RPMI7951 (cell line): Measurements from ENCODE around the genes COX4I2, TM9SF4 and C20orf203.

DNA sequence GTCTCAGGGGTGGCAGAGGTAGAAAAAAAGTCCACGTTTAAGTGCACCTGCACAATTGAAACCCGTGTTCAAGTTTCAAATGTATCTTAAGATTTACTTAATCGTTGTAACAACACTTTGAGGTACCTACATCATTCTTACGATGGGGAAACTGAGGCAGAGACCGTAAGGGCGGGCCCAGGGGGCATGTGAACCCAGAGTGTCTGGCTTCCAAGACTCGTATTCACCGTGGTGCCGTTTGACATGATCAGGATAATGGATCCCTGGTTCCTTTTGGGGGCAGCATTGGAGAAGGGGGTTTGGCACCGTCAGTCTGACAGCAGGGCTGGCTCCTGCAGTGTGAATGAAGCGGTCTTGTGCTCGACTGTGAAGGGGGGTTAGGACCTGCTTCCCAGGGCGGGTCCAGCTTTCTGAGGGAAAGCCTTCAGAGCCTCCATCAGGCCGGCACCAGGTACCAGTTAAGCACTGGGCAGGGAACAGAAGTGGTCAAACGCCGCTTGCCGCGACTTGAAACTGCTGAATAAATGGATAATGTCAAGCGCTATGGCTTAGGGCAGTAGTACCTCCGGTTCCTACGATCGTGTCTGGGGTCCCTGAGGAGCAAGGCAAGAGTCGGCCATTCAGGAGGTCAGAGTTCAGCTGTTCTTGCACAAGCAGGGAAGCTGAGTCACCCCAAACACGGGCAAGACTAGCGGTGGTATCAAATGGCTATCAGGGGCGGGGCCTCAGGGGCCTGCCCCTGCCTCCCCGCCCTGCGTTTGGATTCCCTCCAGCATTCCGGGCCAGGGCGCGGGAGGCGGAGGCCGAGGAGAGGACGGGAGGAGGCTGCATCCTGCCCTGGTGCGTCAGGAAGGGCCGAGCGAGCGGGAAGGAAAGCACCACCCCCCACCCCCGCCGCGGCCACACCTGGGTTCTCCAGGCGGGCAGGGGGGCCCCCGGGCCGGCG is 25.3 kb downstream of the MCTS2 start:
- RAMPAGE, long total RNA: no peak

- RAMPAGE, long total RNA: no peak
These were observed 2.3 kb upstream of the ID1 start for GRCh38 chr20:31602683-31603250.

DNA sequence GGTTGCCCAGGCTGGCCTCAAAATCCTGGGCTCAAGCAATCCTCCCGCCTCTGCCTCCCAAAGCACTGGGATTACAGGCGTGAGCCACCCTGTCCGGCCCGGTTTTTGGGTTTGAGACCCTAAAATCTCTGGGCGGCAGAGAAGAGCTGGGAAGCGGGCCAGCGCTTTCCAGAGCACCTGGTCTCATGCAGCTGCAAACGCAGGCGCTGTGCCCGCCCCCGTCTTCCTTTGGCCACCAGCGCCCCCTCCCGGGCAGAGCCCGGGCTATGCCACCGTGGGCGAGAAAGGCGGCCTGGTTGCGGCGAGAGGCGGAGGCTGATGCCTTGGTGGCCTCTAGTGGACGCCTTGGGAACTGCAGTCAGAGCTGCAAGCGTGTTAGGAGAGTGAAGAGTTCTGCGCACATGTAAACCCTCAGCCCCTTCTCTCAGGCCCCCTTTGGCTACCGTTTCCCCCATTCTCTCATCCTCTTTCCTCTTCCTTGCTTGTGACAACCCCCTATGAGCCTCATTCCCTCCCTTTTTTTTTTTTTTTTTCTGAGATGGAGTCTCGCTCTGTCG is 7.7 kb downstream of the ID1 start:
- RAMPAGE, long total RNA: no peak

GRCh38 chr20:31637460-31638118 is at the start of gene COX4I2:
COX4I2 (plus strand) TSS chr20:31637912.
- RAMPAGE, long total RNA: no peak

DNA sequence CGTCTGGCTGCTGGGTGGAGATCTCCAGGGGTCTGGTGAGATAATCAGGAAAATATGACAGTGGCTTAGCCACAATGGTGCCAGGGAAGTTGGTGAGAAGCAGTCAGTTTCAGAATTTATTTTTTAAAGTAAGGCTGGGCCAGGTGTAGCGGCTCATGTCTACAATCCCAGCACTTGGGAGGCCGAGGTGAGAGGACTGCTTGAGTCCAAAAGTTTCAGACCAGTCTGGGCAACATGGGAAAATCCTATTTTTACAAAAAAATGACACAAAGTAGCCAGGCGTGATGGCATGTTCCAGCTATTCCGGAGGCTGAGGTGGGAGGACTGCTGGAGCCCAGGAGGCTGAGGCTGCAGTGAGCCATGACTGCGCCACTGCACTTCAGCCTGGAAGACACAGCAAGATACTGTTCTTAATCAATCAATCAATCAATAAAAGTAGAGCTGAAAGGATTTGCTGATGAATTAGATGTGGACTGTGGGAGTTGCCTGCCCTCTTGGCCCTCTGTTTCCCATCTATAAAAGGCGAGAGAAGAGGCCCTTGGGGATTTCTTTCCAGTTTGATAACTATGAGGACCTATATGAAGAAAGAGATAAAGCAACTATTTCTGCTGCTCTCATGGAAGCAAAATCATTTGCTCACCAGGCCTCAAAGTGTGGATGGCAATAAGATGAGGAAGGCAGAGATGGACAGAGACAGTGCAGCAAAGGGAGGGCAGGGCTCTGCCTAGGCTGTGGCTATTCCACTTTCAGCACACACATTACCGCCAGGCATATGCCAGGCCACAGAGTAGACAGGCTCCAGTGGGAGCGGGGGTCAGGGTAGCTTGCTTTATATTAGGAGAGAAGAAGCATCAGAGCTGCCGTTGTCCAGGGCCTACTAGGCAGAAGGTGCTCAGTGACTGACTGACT is 41.2 kb downstream of the BCL2L1 start:
- RAMPAGE, long total RNA: no peak

- RAMPAGE, long total RNA: no peak
These were observed 28.2 kb downstream of the BCL2L1 start for GRCh38 chr20:31694287-31695041.

DNA sequence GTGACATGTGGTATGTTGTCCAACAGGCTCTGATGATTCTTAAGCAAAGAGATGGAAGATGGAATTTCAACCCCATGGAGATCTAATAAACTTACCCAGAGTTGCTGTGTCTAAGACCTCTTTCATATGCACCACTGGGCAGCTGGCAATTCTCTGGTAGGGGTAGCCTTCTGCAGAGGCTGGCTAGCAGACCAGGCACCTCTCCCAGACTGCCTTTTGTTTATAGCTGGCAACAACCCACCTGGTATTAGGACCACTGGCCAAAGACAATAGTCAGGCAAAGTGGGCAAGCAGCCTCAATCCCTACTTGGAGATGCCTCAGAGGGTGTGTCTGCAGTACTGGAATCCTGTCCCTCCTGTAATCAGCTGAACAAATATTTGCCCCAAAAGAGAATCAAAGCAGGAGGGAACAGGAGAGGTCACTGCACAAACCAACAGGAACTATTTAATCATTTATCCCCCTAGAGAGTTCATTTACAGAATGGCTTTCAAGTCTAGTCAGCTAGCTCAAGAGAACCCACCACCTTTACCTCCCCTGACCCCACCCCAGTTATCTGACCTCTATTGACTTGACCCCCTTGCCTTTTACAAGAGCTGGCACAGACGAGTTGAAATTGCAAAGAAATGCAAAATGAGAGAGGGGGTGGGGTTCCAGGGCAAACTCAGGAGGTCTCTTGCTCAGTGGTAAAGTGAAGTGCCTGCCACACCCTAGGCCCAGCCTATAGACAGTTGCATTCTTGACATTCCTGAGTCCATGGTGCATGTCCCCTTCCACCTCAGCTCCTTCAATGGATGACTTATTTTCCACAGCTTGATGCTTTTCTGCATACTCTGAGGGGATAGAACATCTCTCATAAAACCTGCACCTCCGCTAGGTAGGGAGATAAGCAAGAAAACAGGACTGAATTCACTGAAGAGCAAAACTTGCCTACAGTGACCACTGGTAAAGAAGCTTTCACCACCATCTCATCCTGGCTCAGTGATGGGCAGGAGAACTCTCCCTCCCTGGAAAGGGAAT is 2.8 kb downstream of the BCL2L1 start:
- RAMPAGE, long total RNA: no peak

- RAMPAGE, long total RNA: no peak
These were observed 8.5 kb downstream of the TPX2 start for GRCh38 chr20:31747518-31747966.

GRCh38 chr20:31835924-31836510 is 9.4 kb downstream of the FOXS1 start:
- RAMPAGE, long total RNA: no peak

DNA sequence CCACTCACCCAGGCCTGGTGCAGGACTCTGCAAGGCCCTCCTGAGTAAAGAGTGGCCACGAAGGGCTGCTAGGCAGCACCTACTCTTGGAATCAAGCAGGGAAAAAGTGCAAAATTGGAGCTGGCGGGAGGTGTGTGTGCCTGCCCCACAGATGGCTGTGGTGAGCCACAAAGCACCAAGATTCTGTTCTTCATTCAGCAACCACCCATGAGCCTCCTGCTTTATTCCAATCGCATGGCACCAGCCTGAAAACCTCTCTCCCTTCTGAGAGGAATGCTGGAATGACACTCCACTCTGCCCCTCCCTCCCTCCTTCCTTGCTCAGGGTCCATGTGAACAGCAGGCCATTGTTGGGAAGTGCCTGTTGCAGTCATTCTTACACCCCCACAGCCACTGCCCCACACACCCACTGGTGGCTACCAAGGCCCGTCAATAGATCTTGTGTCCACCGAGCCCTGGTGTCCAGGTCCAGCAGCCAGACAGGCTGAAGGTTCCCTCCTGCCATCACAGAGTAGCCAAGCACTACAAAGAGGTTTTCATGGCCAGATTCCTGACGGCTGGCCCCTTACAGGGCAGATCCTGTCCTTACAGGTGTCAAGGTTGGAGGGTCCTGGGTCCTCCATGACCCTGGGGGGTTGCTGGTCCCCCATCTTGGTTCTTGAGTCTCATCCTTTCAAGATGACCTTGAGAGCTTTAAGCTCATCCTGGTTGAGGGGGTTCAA is 6.5 kb downstream of the PDRG1 start:
- RAMPAGE, long total RNA: no peak

DNA sequence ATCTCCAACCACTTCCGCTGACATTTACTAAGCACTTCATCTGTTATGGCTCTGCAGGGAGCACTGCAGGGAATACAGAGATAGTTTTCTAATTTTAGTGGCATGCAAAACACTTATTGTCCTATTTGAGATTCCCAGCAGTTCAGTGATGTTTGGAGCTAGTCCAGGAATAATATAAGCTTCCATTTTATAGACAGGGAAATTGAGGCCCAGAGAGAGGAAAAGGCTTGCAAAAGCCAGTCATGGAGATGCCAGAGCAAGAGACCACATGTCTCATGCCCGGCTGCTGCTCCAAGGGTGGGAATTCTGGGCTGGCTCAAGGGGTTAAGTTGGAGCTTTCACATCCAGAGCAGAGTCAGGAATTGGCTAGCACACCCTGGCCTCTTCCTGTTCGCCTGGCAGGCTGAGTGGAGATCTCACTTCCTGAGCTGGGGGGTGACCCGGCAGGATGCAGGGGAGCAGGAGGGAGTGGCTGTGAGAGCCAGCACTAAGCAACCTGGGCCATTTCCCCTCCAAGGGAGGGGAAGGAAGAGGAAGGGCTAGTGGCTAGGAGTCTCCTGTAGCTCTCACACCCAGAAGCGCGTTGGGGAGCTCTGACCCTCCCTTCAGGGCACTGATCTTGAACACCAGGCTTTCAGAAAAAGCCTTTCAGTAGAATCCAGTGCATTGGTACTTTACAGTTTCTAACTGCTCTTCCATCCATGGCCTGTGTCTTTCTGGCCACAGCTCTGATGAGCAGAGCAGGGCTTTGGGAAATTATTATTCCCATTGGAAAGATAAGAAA is 2.5 kb upstream of the CCM2L start:
- RAMPAGE, long total RNA: no peak

- RAMPAGE, long total RNA: no peak
These were observed 20.6 kb upstream of the HCK start for GRCh38 chr20:32031346-32032011.

DNA sequence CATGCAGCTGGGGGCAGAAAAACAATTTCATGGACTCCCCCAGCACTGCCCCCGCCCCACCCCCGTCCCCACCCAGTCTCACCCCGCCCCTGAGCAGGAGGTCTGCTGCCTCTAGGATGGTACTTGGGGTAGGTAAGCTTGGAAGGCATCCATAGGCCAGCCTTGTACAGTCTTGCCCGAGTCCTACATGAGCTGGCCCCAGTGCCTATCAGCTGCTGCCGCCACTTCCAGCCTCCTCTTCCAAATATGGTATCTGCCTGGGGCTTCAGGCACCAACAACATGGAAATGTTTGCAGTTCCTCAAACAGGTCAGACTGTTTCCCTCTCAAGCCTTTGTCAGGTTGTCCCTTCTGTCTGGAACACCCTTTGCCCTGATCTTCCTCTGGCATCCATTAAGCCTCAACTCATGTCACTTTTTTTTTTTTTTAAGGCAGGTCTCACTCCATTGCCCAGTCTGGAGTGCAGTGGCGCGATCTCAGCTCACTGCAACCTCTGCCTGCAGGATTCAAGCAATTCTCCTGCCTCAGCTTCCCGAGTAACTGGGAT is 11.4 kb upstream of the HCK start:
- RAMPAGE, long total RNA: no peak

DNA sequence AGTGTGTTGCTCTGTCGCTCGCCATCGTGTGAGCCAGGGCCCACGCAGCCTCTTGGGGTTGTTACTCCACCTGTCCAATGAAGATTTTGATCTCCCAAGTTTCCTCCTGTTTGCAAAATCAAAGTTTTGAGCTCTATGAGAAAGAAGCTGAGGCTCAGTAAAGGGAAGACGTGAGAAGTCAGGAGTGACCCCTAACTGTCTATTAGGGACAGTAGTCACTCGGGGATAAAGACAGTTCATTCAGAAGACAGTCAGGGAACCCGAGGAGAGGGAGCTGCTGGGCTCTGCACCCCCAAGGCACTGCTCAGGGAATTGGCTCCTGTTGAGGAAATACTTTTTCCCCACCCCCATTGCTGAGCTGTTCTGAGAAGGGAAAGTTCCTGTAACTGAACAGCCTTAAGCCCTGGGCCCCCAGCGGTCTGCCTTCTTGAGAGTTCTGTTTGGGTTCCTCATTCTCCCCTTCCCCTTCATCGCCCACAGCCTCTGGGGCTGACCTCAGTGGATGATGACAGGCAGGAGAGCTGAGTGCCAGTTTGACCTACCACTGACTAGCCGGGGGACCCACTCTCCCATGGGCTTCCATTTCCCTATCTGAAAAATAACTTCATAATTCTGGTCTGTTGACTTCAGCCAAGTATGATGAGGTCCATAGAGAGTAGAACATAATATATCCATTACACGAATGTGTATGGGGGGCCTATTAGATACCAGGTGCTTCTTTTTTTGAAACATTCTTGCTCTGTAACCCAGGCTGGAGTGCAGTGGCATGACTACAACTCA is 10.7 kb downstream of the HCK start:
- RAMPAGE, long total RNA: no peak

DNA sequence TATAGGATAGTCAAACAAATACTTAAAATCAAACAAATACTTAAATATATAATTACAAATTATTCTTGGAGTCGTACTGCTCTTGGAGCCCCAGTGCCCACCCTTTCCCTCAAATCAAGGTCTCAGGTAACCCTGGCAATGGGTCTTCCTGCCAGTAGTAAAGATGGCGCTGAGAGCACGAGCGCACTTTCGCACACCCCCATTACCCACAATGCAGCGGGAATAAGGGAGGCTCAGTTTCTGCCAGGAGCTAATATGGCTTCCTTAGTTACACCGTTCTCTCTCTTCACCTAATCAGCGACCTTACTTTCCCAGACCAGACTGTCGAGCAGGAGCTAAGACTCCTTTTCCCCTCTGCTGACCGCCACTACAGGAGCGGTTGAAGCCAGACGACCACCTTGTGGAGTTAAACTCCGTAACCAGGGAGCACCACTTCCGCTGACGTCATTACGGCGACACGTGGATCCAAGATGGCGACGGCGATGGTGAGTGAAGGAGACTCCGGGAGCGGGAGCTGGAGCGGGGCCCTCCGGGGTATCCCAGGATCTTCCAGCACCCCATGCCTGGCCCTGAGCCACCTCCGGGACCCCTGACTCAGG is at the start of gene TM9SF4:
TSS of gene TM9SF4 (plus strand) at position 444 of the 599 bp plus-strand sequence.
- RAMPAGE, long total RNA: start-site peak on the plus strand centred at position 457 of the sequence, 27 bp wide, 94 and 135 reads in 2 replicates

DNA sequence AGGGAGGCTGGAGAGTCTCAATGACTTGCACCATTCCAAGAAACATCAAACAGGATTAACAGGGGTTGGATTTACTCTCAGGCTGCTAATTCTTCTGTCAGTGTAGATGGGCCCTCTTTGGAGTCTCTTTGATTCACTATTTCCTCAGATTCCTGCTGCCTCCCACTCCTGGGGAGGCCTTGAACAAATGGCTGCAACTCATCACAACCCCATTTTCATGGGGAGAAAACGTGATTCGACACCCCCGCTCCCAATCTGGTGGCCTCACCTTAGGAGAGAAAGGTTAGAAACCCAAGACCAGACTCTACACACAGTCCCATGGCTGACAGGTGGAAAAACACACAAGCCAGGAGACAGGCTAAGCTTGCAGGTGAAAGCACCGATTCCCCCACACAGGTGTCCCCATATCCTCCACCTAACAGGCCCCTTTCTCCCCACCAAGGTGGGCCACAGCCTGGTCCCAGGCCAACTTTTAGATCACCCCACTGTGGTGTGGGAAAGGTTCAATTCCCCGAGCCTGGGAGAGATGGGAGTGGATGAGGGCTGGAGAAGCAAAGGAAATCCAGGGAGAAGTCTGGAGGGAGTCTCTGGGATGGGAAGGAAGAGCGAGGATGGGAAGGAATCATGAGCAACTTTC is 1.1 kb downstream of the PLAGL2 start:
- RAMPAGE, long total RNA: no peak

DNA sequence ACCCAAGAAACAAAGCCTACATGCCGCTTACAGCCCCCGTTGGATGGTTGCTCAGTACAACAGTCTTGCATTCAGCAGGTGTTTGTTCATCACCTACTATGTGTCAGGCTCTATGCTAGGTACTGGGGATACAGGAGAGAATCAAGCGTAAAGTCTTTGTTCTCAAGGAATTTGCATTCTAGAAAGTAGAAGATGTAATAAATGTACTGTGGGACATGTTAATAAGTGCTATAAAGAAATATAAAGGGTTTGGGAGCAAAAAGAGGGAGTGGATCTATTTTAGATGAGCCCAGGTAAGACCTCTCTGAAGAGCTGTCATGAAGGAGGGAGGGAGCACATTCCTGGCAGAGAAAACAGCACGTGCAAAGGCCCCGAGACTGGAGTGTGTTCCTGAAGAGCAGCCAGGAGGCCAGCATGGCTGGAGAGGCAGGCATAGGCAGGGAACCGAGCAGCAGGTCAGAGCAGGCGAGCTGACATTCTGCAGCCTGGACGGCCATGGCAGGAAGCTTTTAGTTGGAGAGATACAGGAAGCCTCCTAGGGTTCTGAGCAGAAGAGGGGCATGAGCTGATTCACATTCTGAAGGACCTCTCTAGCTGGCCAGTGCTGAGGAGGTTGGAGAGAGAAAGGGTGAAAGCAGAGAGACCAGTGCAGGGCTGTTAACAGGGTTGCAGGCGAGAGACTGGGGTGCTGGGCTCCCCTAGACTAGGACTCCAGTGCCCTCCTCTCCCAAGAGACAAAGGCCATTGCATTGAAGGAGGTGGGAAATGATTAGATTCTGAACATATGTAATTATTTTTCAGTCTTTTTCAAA is 29.6 kb downstream of the POFUT1 start:
- RAMPAGE, long total RNA: no peak

- RAMPAGE, long total RNA: no peak
These were observed 75.5 kb downstream of the NOL4L start for GRCh38 chr20:32509589-32510151.

- RAMPAGE, long total RNA: no peak
These were observed 897 bp downstream of the NOL4L start for GRCh38 chr20:32584355-32584517.

DNA sequence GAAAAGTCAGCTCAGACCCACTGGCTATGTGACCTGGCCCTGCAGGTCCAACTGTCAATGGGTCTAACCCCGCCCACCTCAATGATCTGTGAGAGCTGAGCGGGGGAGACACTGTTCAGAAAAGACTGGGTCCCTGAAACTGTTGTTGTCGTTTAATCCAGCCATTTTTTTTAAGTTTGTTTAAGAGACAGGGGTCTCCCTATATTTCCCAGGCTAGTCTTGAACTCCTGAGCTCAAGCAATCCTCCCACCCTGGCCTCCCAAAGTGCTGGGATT is at the start of gene C20orf203:
TSS of gene C20orf203 (minus strand) at position 30 of the 275 bp plus-strand sequence.
- RAMPAGE, long total RNA: no peak